ENCODE measurements around a stretch of chr17.

DNA sequence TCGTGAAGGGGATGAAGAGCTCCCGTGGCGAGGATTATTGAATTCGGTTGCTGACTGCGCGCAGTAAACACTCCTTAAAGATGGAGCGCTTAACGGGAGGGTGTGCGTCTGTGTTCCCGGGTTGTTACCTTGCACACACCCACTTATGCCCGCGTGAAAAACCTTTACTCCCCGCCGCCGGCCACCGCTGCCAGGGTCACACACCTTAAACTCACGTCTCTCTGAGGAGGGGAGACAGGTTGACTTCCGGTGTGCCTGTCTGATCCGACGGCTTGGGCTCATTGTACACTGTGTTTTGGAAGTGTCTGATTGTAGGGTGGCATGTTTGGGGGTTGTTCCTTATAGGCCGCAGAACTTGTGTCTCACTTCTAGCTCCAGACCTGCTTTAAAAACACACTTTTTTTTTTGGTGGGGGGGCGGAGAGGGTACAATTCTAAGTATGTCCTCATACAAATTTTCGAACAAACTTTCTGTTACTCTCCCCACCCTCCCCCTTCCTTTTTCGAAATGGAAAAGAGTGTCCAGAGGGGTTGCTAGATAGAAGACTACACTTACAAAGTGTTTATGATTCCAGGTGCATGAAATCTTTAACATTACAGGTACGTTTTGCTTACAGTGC, 66.9 kb downstream of the KPNA2 start:
- PRO-cap, result unidirectional peak, minus-strand start at position 223 of the sequence; unidirectional peak, minus-strand start at position 359 of the sequence

DNA sequence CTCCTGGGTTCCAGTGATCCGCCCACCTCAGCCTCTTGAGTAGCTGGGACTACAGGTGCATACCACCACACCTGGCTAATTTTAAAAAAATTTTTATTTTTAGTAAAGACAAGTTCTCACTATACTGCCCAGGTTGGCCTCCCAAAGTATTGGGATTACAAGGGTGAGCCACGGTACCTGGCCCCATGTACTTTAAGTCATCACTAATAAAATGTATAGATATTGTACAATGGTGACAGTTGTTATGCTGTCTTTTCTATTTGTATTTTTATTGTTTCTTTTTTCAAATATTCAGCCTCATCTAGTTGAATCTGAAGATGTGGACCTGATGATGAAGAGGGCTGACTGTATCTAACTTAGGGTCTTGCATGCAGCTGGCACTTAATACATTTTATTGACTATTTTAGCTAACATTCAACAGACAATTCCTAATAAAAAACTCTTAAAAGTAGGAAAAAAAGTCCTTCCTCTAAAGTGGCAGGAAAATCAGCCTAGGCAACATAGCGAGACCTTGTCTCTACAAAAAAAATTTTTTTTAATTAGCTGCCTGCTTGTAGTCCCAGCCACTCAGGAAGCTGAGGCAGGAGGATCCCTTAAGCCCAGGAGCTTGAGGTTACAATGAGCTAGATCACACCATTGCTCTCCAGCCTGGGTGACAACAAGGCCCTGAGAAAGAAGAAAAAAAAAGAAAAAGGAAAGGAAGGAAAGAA, 88.0 kb downstream of the KPNA2 start:
- PRO-cap, result no peak

DNA sequence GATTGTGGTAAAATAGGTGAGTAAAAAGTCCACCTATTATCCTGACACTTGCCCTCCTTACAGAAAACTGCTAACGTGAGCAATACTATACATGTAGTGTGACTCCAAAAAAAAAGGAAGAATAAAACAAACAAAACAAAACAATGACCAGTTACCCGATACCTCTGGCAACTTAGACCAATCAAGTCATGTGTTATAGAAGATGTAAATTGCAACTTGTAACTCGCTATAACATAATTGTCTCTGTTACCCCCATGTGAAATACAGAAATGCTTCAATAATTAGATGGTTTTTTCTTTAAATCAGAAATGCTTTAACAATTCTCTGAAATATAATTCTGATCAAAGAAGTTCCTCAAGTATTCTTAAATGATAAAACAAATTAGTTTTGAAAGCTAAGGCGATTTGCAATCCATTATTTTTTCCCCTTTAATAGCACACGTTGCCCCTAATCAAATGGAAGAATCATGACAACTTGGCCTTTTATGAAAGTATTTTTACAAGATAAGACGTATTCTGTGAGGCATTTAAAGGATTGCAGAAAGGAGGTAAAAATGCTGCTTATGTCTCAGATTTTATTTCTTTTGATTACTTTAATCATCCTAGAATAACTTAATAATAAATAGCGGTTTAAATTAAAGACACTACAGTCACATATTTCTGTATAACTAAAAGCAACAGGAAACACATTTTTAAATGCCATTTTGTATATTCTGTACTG, 20.0 kb downstream of the AMZ2 start:
- PRO-cap, result no peak

DNA sequence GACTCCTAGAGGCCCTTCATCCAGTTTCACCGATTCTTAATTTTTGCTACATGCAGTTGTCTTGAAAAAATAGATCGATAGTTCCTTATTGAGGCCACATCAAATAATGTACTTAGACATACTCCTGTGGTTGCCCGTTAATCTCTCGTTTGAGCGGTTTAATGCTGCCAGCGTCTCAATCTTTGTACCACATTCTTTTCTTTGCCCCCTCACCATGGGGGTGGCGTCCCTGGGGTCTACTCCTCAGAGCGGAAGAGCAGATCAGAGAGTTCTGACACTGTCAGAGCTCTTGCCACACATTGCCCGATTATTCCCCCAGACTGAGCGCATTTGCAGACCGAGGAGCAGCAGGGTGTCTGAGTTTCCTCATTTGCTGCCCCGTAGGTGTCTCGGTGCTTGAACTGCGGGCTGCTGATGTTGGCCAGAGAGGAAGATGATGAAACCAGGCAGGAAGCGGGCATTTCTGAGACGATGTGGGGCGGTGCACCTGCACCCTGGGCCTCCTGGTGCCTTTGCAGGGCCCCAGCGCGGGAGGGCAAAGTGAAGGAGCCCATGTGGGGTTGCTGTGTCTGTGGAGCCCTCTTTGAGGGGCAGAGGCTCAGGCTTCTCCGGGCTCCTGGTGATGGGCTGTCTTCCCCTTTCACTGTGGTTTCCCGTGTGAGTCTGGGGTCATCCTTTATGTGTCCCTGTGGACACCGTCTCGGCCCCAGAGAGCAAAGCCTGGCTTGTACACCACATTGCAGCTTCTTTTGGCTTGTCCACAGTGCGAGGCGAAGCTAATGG, 55.2 kb downstream of the ARSG start:
- PRO-cap, result bidirectional peak, plus-strand start at position 318 of the sequence, minus-strand start at position 358 of the sequence; bidirectional peak, plus-strand start at position 461 of the sequence, minus-strand start at position 389 of the sequence

GRCh38 chr17:68356374-68357063, 65.2 kb downstream of the ARSG start:
- PRO-cap, result unidirectional peak, plus-strand start at chr17:68356722; unidirectional peak, plus-strand start at chr17:68356773

DNA sequence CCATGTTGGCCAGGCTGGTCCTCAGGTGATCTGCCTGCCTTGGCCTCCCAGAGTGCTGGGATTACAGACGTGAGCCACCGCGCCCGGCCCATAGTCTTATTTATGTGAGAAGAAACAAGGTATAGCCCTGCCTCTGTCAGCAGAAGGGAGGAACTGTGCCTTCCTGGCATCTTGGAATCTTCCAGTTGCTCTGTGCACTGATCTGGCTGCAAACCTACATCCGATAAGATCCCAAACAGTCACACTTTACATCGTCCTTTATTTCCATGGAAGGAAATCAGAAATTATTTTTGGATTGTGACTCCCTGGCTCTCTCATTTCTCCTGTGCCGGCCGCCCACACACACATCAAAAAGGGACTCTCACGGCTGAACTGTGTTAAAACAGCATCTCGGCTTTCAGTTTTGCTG, 23.3 kb downstream of the WIPI1 start:
- PRO-cap, result no peak

- PRO-cap, result no peak
Observed at GRCh38 chr17:68446395-68447178, 10.7 kb downstream of the WIPI1 start.

GRCh38 chr17:68460346-68461111, 3.2 kb upstream of the WIPI1 start:
- PRO-cap, result bidirectional peak, plus-strand start at chr17:68460960, minus-strand start at chr17:68460813

DNA sequence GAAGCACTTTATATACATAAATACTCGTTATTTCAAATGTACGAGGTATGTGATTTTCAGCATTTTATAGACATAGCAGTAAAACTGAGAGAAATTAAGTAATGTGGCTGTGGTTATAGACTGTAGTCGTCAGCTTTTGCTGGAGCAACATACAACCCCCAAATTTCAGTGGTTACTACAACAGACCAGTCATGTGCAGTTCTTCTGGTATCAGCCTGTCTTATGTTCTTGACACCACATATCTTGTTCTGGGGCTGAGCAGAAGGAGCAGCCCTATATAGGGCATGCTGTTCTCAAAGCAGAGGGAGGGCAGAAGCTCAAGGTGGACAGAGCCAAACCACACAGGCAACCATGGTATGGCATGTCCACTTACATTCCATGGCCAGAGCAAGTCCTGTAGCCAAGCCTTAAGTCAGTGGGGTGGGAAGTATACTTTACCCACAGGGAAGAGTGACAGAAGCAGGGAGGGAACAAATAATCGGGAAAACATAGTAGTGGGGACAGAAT, 7.7 kb downstream of the PRKAR1A start:
- PRO-cap, result no peak

GRCh38 chr17:68522567-68523050, 10.4 kb downstream of the PRKAR1A start:
- PRO-cap, result no peak

DNA sequence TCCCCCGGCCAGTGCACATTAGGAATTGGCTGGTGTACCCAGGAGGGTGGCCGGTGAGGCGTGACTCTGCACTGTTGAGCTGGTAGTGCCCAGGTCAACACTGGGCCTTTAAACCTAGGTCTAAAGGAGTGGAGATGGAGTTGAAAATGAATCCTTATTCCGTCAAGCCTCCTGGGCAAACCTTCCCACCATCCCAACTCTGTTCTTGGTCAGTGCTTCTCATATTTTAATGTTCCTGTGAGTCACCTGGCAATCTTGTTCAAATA, 30.6 kb downstream of the PRKAR1A start:
- PRO-cap, result no peak

DNA sequence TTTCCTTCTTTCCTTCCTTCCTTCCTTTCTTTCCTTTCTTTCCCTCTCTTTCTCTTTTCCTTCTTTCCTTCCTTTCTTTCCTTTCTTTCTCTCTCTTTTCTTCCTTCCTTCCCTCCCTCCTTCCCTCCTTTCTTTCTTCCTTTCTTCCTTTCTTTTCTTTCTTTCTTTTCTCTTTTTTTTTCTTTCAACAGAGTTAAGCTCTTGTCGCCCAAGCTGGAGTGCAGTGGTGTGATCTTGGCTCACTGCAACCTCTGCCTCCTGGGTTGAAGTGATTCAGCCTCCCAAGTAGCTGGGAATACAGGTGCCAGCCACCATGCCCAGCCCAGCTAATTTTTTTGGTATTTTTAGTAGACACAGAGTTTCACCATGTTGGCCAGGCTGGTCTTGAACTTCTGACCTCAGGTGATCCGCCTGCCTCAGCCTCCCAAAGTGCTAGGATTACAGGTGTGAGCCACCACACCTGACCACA, 27.6 kb downstream of the FAM20A start:
- PRO-cap, result no peak

GRCh38 chr17:68602851-68603777, 1.9 kb upstream of the FAM20A start:
- PRO-cap, result no peak

- PRO-cap, result no peak
Observed at GRCh38 chr17:68627734-68628487, 26.7 kb upstream of the FAM20A start.

DNA sequence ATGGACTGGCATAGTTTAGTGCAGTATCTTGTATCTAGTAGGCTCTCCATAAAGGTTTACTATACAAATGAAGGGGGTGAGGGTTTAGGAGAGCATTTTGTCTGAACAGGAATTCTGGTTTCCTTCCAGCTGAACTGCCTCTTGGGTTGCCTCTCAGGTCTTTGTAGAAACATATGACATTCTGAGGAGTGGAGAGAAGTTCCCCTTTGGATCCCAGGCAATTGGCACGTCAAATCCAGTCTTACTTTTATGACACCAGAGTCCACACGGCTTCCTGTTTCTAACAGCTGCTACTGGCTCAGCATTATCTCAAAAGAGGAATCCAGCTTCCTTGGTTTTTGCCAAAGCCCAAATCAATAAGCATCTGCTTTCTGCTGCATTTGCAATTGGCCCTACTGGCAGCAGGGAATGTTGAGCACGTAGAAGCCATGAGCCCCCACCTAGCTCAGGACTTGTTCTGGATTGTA, 97.6 kb upstream of the FAM20A start:
- PRO-cap, result no peak

- PRO-cap, result no peak
Observed at GRCh38 chr17:68792667-68793365, 162.4 kb downstream of the ABCA8 start.

- PRO-cap, result no peak
Observed at GRCh38 chr17:69088441-69089342, 28.0 kb upstream of the ABCA9 start.

DNA sequence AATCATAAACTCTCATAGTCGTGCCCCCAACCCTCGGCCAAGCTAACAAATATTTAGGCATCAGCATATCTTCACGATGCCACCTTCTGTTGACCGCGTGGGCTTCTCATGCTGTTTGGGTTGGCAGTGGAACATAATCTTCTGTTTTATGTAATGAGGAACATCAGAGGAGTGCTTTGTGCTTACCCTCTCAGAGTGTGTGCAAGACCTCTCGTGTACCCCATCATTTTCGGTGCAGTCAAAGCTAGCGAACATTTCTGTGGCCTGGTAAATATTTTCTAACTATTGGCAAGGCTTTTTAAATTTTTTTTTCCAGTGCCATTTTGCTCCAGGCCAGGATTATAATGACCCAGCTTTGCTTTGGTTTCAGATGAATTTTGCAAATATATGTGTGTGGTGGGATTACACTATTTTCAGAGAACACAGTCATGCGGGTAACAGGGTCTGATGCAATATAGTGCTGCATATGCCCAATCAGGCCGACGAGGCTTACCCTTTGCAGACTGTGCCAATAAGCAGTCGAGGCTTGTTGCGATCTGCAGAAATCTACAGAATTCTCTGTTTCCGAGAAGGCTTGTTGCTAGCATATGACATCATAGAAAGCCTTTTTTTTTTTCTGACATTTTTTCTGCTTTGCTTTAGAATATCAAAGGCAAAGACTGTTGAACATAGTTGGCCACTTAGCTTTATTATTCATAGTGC, 86.9 kb downstream of the MAP2K6 start:
- PRO-cap, result no peak

DNA sequence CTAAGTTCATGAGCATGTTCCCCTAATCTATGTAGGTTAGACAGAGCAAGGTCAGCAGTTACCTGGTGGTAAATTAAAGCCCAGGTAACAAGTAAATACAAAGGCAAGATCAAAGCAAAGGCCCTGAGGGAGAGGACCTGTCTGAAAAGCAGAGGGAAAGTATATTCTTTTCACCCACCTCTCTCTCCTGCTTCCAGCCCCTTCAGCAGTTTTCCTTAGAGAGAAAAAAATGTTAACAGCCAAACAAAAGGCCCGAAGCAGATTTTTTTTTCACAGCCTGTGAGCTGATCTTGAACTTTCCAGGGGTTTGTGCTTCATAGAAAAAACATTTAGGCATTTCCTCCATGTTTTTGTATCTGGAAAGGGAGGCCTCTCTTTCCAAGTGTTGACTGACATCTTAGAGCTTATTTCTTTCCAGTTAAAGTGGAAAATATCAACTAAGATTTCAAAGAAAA, 302.8 kb downstream of the MAP2K6 start:
- PRO-cap, result no peak

DNA sequence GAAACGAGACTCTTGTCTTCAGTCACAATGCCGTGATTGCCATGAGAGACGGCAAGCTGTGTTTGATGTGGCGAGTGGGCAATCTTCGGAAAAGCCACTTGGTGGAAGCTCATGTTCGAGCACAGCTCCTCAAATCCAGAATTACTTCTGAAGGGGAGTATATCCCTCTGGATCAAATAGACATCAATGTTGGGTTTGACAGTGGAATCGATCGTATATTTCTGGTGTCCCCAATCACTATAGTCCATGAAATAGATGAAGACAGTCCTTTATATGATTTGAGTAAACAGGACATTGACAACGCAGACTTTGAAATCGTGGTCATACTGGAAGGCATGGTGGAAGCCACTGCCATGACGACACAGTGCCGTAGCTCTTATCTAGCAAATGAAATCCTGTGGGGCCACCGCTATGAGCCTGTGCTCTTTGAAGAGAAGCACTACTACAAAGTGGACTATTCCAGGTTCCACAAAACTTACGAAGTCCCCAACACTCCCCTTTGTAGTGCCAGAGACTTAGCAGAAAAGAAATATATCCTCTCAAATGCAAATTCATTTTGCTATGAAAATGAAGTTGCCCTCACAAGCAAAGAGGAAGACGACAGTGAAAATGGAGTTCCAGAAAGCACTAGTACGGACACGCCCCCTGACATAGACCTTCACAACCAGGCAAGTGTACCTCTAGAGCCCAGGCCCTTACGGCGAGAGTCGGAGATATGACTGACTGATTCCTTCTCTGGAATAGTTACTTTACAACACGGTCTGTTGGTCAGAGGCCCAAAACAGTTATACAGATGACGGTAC, 6.5 kb downstream of the KCNJ2 start:
- PRO-cap, result no peak

Data from natural killer cell (primary cell).